Parotid gland (tissue), 1 donor: ENCODE data around the genes VAMP1 and MLF2.

GRCh38 chr12:6073303-6073838 is 51.1 kb downstream of the VWF start:
- PRO-cap, result no peak

DNA sequence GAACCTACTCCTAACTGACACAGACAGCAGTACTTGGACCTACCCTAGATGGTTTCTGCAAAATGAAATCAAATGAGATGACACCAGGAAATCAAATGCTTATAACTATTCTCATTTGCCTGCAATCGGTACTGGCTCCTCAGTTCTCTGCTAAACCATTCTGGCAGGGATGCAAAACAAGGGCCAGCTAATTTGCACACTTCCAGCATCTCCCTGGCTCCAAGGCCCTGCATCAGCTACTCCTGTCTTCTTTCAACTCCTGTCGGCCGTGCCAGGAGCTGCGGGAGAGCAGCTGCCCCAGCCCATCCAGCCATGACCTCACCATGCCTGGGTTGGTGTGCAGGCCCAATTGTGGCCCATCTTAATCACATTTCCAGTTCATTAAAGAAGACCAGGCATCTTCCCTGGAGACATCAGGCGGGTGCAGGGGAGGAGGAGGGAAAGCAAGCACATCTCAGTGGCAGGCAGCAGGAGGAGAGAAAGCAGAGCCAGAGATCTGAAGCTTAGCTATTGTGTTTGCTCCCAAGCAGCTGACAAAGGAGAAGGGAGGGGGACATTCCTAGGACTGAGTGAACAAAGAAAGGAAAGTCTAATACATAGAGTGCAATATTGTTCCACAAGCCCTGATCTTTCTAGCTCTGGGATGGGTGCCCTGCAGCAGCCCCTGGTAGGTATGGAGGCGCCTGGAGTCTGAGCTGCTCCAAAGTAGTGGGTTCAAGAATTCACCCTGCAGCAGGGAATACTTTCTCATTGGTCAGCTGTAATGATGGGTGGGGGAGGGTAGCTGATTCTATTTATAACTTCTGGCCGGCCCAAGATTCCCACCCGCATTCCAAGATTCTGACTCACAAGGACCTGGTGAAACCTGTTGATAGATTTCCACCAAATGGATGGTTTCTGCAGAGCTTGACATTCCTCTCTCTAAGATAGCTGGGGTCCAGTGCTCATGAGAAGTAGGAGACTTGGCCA is 40.1 kb downstream of the VWF start:
- PRO-cap, result no peak

DNA sequence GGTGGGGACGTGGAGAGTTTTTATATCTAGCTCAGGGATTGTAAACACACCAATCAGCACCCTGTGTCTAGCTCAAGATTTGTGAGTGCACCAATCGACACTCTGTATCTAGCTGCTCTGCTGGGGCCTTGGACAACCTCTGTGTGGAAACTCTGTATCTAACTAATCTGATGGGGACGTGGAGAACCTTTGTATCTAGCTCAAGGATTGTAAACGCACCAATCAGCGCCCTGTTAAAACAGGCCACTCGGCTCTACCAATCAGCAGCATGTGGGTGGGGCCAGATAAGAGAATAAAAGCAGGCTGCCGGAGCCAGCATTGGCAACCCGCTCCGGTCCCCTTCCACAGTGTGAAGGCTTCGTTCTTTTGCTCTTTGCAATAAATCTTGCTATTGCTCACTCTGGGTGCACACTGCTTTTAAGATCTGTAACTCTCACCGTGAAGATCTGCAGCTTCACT is 18.2 kb upstream of the VWF start:
- PRO-cap, result no peak

- PRO-cap, result no peak
Measured at GRCh38 chr12:6161401-6161917, 37.0 kb upstream of the VWF start.

DNA sequence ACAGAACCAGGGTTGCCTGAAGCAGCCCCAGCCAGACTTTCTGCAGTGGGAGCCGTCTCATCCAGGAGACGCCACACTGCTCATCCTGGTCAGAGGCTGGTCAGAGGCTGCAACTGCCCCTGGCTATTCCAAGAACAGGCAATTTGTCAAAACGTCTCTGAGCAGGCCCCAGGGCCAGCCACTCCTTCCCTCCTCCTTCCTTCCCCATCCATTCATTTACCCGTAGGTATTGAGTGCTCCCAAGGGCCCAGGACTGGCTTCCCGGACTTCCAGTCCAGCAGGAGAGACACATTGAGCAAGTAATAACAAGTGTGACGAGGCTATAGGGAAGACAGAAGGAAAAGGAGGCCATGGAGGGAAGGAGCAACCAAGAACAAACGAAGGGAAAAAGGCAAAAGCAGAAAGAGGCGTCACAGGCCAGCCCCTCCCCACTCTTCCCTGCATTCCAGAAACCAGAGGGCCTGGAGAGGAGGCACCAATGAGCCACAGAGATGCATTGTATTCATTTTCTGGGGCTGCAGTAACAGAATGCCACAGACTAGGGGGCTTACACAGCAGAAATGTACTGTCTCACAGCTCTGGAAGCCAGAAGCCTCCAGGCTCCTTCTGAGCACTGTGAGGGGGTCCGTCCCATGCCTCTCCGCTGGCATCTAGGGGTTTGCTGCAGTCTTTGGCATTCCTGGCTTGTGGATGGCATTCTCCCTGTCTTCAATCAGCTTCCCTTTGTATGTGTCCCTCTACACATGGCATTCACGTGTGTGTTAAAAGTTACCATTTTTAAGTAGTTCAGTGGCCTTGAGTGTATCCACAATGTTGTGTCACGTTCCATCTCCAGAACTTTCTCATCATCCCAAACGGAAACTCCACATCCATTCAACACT is 20.9 kb upstream of the CD9 start:
- PRO-cap, result no peak

- PRO-cap, result no peak
Measured at GRCh38 chr12:6183864-6184284, 16.3 kb upstream of the CD9 start.

- PRO-cap, result unidirectional peak, plus-strand start at chr12:6194109
Measured at GRCh38 chr12:6193874-6194284, 6.3 kb upstream of the CD9 start.

DNA sequence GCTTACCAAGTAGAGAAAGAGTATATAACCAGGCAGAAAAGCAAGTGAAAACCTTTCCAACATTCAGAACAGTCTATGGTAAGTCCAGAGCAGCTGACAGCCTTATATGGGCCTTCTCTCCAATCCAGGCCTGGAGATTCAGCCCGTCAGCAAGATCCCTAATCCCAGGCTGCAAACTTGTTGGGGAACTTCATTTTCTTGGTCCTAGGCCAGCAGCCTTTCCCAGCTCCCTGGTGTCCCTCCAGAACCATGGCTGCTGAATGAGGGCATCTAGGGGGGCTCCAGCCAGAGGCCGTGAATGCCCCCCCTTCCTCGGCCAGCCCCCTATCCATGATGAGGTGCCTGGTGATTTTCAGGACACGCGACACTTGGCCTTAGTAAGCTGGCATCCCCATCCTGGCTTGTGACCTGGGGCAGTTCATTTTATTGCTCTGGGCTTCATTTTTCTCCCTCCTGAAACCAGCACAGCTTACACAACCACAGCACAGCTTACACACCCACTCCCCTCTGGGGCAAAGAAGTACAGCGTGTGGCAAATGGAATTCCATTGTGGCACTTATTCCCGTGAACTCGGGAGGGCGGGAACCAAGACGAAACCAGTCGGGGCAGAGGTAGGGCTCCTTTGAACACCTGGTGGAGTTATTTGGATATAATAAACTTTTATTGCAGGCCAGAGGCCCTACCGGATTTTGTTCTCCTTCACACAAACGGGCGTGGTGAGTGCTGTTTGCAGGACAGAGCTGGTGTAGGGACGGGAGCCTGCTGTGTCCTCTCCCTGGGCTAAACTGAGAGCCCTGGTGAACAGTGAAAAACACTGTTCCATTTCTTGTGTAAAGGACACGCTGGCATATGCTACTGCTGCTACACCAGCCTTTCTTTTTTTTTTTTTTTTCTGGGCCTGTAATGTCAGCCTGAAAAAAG is 29.0 kb downstream of the CD9 start:
- PRO-cap, result unidirectional peak, minus-strand start at position 787 of the sequence

DNA sequence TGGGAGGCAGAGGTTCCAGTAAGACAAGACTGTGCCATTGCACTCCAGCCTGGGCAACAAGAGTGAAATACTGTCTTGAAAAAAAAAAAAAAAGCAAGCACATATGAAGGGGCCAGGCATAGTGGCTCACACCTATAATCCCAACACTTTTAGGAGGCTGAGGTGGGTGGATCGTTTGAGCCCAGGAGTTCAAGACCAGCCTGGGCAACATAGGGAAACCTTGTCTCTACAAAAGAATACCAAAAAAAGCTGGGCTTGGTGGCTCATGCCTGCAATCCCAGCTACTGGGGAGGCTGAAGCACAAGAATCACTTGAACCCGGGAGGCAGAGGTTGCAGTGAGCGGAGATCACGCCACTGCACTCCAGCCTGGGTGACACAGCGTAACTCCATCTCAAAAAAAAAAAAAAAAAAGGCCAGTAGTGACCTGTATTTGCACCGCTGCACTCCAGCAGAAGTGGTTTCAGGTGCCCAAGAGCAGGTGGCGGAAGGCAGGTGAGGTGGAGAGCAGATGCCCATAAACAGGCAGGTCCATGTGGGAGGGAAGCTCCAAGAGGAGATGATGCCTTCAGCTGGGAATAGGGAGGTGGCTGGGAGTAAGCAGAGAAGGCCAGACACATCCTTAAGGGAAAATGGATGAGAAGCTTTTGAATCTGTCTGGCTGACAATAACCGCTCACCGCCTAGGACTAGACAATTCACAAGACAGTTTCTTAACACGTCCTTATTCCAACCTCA is 44.2 kb upstream of the PLEKHG6 start:
- PRO-cap, result no peak

DNA sequence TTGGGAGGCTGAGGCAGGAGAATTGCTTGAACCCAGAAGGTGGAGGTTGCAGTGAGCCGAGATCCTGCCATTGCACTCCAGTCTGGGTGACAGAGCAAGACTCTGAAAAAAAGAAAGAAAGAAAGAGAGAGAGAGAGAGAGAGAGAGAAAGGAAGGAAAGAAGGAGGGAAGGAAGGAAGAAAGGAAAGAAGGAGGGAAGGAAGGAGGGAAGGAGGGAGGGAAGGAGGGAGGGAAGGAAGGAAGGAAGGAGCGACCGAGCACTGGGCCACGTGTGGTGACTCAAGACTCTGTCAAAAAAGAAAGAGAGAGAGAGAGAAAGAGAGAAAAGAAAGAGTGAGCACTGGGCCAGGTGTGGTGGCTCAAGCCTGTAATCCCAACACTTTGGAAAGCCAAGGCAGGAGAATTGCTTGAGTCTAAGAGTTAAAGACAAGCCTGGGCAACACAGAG is 16.4 kb upstream of the PLEKHG6 start:
- PRO-cap, result no peak

DNA sequence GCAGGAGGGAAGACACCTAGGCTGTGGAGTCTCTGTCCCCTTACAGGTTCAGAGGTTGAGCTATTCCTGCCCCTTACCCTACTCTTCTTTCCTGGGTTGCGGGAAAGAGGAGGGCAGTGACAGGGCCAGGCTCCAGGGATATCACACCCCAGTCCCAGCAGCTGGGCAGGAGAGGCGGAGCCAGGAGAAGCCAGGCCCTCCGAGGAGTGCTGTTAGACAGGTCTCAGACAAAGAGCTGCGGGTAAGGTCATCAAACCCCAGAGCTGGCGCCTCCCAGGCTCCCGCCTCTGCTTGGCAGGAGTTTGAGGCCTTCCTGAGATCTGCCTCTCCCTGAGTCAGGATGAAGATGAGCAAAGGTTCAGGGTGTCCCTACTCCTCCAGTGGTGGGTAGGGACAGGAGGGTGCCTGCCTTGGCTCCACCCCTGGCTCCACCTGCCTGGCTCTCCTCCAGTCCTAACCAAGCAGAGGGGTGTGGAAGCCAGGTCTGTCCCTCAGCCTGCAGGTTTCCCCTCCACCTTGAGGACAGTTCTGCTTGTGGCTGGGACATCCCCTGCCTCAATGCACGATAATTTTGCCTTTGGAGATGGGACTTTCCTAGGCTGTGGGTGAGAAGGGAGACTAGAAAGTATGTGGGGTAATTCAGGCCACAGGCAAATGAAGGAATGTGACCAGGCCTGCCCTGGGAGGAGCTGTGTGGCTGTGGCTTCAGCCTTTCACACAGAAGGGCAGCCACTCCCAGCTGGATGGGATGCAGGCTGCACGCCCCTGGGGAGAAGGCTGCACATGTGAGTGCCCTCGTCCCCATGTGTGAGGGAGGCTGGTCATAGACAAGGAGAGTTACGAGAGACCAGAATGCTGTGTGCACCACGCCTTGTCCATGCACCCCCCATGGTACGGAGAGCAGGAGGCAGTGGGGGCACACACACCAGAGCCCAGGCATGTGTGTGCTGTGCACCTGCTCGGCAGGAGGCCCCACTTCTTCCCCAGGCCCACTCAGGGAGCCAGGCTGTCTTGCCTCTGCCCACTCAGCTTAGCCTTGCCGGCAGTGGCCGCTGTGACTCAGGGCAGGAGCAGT is 2.3 kb downstream of the PLEKHG6 start:
- PRO-cap, result no peak

- PRO-cap, result no peak
Measured at GRCh38 chr12:6317507-6318124, 7.1 kb downstream of the PLEKHG6 start.

DNA sequence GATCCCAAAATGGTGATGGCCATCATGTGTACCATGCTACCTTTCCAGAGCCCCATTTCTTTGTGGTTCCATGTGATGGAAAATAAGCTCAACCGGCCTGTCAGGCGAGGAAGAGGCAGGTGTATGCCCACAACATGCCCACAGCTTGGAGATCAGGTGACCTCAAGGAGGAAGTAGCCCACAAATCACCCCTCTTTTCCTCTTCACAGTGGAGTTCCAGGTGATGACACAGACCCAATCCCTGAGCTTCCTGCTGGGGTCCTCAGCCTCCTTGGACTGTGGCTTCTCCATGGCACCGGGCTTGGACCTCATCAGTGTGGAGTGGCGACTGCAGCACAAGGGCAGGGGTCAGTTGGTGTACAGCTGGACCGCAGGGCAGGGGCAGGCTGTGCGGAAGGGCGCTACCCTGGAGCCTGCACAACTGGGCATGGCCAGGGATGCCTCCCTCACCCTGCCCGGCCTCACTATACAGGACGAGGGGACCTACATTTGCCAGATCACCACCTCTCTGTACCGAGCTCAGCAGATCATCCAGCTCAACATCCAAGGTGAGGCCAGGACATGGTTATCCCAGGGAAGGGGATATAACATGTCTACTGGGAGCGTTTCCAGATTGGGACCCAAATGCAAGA is 5.5 kb downstream of the TAPBPL start:
- PRO-cap, result no peak

GRCh38 chr12:6470517-6471471 is at the start of gene VAMP1:
Gene VAMP1, minus strand, starts transcription at chr12:6470677.
- PRO-cap, result bidirectional peak, plus-strand start at chr12:6470905, minus-strand start at chr12:6470674

DNA sequence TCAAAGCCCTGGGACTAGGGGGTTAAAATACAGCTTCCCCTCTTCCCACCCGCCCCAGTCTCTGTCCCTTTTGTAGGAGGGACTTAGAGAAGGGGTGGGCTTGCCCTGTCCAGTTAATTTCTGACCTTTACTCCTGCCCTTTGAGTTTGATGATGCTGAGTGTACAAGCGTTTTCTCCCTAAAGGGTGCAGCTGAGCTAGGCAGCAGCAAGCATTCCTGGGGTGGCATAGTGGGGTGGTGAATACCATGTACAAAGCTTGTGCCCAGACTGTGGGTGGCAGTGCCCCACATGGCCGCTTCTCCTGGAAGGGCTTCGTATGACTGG is 1.6 kb downstream of the GAPDH start:
- PRO-cap, result no peak

- PRO-cap, result no peak
Measured at GRCh38 chr12:6537444-6538470, 3.4 kb downstream of the GAPDH start.

DNA sequence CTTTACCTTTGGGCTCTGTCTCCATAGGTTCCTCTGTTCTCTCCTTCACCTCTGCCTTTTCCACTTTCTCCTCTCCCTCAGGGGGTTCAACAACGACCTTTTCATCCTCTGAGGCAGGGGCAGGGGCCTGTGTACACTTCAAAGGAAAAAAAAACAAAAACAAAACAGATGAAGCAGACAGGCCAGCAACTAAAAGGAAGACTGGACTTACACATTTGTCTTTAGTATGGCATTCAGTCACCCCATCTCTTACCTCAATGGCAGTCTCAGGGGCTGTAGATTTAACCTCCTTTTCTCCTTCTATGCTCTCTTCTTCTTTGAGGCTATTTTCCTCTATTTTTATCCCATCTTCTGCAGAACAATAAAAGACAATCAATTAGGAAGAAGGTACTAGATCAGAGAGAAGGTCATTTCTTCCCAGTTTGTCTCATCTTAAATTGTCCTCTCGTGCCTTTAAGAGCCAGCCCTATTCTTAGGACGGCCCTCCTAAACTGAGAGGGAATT is 13.0 kb upstream of the NOP2 start:
- PRO-cap, result no peak

DNA sequence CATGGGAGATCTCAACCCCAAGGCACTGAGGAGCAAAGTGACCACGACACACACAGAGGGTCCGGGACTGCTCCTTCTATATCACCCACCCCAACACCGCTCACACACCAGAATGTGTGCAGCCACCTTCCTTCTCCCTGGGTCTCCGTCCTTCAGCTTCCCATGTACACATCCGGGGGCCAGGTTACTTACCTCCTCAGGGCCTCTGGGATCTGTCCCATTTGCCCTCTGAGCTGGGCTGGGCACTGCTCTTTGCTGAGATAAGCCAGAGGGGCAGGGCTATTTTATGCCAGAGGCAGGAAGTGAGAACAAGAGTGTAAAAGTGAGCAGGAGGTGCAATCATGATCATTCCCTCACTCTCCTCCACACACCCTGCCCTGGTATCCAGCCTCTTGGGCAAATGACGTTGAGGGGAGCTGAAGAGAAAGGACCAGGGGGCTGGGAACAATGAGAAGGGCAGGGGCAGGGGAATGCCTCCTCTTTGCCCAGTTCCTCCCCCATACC is 4.3 kb downstream of the LPAR5 start:
- PRO-cap, result no peak

- PRO-cap, result bidirectional peak, plus-strand start at chr12:6753189, minus-strand start at chr12:6753091
Measured at GRCh38 chr12:6752256-6753325, at the start of gene MLF2. Gene MLF2, minus strand, starts transcription at chr12:6753141.

- PRO-cap, result bidirectional peak, plus-strand start at chr12:6753721, minus-strand start at chr12:6753582
Measured at GRCh38 chr12:6753326-6754549, 797 bp upstream of the MLF2 start.